T47D (cell line): ENCODE data around the genes DHX32 and FOXI2.

DNA sequence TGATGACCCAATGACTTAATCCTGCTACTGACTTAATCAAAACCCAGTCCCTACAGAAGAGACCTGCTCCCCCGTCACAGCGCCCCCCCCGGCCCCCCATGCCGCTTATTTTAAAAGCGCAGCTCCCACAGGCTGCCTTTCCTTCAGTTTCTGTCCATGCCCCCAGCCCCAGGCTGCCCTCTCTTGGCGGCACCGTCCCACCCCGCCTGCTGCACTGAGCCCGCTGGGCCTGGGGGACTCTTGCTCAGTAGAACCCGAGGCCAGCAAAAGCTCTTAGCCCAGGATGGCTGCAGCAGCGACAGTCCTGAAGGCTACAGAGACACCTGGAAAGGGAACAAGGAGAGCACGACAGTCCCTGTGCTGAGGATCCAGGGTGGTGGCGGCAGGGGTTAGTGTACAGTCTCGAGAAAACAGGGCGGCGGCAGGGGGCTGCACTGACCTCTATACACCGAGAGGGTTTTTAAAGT, 31.7 kb downstream of the CTBP2 start:
- RRBS: no CpG with 5 or more reads among the region's 17 CpGs

- RRBS: no CpG with 5 or more reads among the region's 16 CpGs
These were observed 27.3 kb downstream of the CTBP2 start for GRCh38 chr10:125000554-125000927.

DNA sequence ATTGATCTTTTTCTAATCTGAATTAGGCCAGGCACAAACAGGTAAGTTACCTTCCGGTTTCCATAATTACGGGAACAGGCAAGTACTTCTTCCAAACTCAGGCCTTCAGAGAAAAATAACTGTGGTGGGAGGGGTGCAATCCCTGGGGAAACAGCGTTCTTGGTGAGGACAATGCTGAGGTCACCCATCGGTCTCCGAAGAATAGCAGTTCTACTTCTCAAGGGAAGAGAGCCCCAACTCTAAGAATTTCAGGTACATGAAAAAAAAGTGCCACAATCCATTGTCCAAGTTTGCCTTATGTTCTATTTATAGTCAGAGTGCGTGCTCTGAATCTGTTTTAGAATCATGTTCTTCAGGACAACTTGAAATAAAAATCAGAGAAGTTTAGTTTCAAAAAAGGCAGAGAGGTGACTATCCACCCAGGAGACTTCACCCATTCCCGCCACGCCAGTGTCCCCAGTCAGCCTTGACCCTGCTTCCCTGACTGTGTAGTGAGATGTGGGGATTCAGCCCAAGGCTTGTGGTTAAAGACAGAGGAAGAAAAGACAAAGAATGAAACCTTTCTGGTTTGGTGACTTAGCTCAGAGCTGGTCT, 36.5 kb upstream of the CTBP2 start:
- RRBS: 4% methylated on average over 1 of the region's 8 CpGs

- RRBS: no CpG with 5 or more reads among the region's 13 CpGs
These were observed 38.8 kb upstream of the CTBP2 start for GRCh38 chr10:125066558-125067183.

GRCh38 chr10:125123512-125124600, 96.0 kb upstream of the CTBP2 start:
- RRBS: no CpG with 5 or more reads among the region's 25 CpGs

GRCh38 chr10:125143988-125144539, 116.2 kb upstream of the CTBP2 start:
- RRBS: no CpG with 5 or more reads among the region's 13 CpGs

DNA sequence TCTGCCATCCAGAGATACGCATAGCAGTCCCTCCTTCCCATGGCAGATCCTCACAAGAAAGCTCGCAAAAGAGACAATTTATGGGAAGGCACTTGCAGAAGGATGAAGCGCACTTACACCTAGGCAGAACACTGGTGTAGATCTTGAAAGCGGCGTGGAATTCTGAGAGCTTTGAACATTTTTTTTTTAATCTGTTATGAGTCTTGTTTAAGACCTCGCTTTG, 22.4 kb downstream of the TEX36 start:
- RRBS: no CpG with 5 or more reads among the region's 6 CpGs

- RRBS: no CpG with 5 or more reads among the region's 3 CpGs
These were observed 20.9 kb downstream of the TEX36 start for GRCh38 chr10:125662008-125662461.

- RRBS: 2% methylated on average over 6 of the region's 17 CpGs
These were observed 605 bp downstream of the BCCIP start for GRCh38 chr10:125823912-125824390.

DNA sequence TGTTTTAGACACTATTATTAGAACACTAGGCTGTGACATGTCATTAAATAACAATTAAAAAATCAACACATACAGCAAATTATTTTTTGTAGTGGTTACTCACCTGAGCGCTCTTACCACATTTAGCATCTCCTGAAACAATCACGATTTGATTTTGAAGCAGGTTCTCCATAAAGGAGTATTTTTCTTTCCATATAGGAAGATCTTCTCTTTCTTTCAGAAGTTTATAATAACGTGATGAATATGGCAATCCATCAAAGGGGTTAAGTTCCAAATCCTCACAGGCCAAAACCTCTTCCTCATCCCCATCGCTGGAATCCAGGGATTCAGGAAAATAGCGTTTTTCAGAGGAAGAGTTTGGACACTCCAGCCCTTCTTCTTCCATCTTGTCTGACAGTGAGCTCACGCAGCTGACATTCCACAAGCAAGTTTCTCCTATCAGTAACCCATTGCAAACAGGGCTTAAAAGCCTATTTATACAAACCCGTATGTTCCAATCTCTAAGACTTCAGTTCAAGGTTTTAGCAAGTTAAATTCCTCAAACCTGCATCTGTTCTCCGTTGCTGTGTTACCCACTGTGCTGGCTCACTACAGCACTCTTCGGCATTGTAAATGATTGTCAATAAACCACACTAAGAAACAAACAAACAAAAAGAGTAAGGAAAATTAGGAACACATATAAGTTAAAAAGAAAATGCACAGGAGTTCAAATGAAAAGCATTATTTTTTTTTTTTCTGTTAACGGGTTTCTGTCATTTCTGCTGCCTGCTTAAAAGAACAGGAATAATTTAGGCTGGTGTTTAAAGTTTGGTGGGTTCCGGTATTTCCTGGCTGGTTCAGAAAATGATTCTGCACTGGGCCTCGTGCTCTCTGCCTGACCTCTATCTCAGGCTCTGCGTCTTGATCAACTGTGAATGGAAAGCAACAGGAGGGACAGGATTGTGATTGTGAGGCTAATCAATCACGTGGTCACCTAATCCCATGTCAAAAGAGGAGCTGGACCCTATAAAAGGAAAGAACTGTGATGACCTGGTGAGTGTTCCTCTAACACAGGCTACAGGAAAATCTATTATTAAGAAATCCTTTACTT, at the start of gene DHX32:
DHX32 (minus strand) TSS at position 853 of the 1,090 bp plus-strand sequence.
- RRBS: no CpG with 5 or more reads among the region's 14 CpGs

GRCh38 chr10:126104736-126105193, 208.4 kb downstream of the FANK1 start:
- RRBS: no CpG with 5 or more reads among the region's 9 CpGs

GRCh38 chr10:126171562-126172216, 216.6 kb downstream of the ADAM12 start:
- RRBS: no CpG with 5 or more reads among the region's 6 CpGs

DNA sequence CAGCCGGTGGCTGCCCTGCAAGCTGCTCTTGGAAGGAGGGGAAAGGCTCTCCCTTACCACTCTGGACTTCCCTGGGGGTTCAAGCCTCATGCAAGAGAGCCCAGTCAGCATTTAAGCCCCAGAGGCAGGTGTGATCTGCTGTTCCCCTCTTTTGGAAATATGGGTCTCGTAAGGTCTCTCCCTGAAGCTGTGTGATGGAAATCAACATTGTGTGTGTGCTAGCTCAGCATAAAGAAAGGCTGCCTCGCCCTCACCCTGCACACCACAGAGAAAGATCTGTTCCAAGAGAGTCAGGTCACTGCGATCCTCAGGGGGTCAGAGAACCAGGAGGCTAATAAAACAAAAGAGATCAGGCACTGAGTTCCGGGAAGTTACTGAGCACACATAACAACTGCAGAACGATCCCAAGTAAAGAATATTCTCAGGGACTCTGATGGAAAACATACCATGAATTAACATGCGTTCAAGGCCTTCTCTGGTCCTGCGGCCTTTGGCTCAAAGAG, 212.4 kb downstream of the ADAM12 start:
- RRBS: no CpG with 5 or more reads among the region's 8 CpGs

GRCh38 chr10:126459227-126459755, 71.0 kb upstream of the ADAM12 start:
- RRBS: no CpG with 5 or more reads among the region's 14 CpGs

- RRBS: no CpG with 5 or more reads among the region's 3 CpGs
These were observed 134.8 kb upstream of the ADAM12 start for GRCh38 chr10:126523214-126523438.

DNA sequence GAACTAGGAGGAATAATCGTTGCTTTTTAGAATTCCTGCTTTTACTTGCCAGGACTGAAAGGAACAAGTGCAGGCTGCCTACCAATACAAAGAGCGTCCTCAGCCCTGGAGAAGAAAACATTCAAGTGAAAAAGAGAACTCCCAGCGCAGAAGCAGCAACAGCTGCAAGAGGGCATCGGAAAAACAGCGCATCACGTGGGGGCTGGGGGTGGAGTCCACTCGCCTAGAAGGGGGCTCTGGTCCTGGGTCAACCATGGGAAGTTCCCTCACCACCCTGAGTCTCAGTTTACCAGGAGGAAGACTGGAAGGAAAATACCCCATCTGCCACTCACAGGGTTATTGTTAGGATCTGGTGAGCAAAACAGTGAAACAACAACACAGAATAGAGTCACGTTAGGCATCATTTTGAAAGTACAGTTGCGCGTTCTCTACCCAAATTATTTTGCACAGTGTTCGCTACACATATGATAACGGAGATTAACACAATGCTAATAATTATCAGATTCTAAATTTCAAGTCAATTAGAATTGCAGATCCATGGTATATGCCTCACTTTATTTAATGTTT, 512 bp upstream of the C10orf90 start:
- RRBS: no CpG with 5 or more reads among the region's 12 CpGs

GRCh38 chr10:126908347-126908870, 3.2 kb downstream of the DOCK1 start:
- RRBS: no CpG with 5 or more reads among the region's 9 CpGs

- RRBS: no CpG with 5 or more reads among the region's 17 CpGs
These were observed 108.2 kb downstream of the DOCK1 start for GRCh38 chr10:127013101-127014057.

DNA sequence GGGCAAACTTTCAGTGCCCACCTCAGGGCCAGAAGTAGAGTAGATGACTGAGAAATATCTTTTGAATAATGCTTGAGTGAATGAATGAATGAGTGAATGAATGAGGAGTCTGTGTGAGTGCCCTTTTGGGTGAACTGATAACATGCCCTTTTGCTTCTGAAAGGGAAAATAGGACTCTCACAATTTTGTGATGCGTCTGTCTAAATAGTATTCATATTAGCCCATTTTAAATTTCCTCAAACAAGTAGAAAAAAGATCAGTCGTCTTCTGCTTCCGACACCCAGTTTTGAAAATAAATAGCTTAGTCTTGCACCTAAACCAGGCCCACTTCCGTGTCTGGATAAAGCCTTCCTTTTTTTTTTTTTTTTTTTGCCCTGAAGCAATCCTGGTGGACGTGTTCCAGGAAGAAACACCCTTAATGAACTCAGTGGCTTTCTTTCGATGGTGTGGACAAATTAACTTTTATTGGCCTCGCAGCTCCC, 32.9 kb downstream of the INSYN2A start:
- RRBS: no CpG with 5 or more reads among the region's 7 CpGs

- RRBS: 48% methylated on average over 38 of the region's 105 CpGs
These were observed at the start of gene FOXI2 for GRCh38 chr10:127736813-127737854. FOXI2 (plus strand) TSS chr10:127737185.